Left lung (tissue), 1 donor: ENCODE results near the gene FKBP8.

GRCh38 chr19:18267479-18267860 is 6.8 kb downstream of the IQCN start:
- PRO-cap = no peak

DNA sequence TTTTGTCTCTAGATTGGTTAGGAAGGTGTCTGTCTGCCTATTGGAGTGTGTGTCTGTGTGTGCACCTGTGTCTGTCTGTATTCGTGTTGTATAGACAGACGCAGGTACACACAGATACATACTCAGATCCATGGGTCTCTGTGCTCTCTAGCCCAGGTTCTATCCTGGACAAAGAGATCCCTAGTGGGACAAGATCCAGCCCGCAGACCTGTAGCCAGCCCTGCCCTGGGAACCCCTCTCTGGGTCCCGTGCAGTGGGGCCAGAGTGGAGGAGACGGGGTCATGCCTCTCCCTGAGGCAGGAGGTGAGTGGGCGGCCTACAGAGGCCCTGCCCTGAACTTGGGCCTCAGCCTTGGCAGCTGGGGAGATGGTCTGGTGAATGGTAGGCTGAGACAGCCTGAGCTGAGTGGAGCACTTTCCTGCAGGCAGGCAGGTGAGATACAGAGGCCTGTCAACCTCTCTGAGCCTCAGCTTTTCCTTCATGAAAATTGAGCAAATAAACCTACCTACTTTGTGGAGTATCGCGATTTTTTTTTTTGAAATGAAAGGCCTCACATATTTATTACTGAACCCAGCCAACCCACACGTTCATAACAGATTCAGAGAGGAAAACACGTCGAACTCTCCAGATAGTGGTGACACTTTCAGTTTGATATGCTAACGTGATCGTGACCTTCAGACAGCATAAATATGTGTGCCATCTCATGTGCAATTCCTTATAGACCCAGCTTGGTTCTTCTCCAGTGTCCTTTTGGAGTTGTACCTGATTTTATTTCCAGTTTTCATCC is 3.4 kb upstream of the JUND start:
- PRO-cap = no peak

DNA sequence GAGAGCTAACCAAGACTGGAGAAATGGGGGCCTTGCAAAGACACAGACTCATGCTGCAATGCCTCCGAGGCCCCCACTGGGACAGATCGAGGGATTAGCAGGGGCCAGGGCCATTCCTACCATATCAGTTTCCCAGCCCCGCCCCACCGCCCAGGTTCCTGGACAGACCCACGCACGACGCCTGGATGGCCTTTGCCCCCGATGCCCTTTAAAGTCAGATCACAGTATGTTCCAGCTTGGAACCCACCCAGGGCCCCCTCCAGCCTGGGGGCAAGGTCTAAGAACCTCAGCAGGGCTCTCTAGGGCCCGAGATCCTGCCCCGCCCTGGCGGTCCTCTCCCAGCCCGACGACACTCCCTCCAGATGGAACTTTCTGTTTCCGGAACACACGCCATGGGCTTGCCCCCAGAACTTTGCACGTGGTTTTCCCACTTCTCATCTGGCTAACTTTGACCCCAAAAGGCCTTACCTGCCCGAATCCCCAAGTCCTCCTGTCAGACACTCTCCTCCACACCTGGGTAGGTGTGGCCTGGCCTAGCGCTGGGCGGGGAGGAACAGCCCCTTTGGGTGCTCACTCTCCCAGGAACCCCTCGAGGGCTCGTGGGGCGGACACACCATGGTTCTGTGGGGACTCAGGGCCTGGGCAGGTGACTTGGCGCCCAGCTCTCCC is 12.2 kb downstream of the LSM4 start:
- PRO-cap = no peak

- PRO-cap = bidirectional peak, plus-strand start at chr19:18341441, minus-strand start at chr19:18341280
These were observed 712 bp downstream of the PGPEP1 start for GRCh38 chr19:18340974-18341646.

- PRO-cap = bidirectional peak, plus-strand start at chr19:18417817, minus-strand start at chr19:18417646
These were observed 1.5 kb upstream of the SSBP4 start for GRCh38 chr19:18417272-18418464.

GRCh38 chr19:18423625-18423906 is 4.4 kb downstream of the SSBP4 start:
- PRO-cap = no peak

DNA sequence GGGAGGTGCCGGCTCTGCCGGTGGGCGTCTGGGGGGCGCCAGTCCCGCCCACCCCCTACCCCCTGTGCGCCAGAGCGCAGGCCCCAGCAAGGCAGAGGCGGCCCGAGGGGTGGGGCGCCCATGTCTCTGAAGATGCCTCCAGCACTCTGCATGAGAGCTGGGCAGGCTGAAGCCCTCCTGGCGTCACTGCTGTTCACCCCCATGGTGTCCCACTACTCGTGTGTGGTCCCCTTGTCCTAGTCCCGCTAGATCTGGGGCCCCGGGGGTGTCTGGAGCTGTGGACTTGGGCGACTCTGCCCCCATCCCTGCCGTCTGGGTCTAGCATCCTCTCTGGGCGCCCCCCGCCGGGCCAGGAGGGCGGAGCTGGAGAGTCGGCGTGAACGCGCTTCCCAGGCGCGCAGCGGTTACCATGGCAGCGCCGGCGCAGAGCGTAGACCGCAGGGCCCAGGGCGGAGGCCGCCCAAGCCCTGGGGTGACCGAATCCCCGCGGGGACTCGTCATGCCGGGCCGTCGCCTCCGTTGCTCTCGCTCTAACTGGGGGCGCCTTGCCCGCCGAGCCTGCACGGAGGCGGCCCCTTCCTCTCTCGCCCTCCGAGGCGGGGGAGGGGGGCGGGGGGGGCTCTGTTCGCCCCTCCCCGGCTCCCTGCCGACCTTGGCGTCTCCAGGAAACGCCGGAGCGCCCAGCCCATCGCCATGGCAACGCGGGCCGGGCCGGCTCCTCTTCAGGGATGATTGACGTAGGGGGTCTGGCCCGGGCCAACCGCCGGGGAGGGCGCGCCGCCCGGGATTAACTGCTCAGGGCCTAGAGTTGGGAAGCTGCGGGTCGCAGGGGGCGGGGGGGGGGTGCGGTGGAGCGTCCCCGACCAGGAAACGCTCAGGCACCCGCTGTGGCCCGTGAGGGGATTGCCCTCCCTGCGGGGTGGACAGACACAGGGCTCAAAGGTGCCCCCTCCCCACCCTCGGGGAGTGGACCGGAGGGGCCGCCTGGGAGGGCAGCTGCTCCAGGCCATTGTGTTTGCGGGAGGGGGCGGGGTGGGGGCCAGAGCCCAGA is 9.0 kb downstream of the ISYNA1 start:
- PRO-cap = no peak

GRCh38 chr19:18433068-18434126 is 4.5 kb downstream of the ISYNA1 start:
- PRO-cap = bidirectional peak, plus-strand start at chr19:18433708, minus-strand start at chr19:18433597; bidirectional peak, plus-strand start at chr19:18433915, minus-strand start at chr19:18433817

- PRO-cap = bidirectional peak, plus-strand start at chr19:18437934, minus-strand start at chr19:18437880
These were observed 234 bp downstream of the ISYNA1 start for GRCh38 chr19:18437781-18438017.

- PRO-cap = unidirectional peak, minus-strand start at chr19:18486319; unidirectional peak, minus-strand start at chr19:18486519
These were observed 35.5 kb downstream of the ELL start for GRCh38 chr19:18486253-18486845.

DNA sequence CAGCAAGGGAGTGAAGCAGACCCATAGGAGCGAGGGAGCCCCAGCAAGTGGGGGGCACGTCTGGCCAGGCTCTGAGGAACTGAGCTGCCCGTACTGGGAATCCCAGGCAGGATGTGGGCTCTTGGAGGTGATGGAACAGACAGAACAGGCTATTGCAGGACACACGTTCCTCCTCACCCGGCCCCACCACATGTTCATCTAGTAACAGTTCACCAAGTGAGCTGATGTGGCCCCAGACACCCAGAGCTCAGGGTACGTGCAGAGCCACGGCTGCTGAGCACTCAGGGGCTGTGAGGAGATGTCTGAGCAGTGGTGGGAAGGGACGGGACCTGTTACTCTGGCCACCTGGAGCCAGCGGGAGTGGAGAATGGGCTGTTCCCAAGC is 18.5 kb downstream of the ELL start:
- PRO-cap = no peak

DNA sequence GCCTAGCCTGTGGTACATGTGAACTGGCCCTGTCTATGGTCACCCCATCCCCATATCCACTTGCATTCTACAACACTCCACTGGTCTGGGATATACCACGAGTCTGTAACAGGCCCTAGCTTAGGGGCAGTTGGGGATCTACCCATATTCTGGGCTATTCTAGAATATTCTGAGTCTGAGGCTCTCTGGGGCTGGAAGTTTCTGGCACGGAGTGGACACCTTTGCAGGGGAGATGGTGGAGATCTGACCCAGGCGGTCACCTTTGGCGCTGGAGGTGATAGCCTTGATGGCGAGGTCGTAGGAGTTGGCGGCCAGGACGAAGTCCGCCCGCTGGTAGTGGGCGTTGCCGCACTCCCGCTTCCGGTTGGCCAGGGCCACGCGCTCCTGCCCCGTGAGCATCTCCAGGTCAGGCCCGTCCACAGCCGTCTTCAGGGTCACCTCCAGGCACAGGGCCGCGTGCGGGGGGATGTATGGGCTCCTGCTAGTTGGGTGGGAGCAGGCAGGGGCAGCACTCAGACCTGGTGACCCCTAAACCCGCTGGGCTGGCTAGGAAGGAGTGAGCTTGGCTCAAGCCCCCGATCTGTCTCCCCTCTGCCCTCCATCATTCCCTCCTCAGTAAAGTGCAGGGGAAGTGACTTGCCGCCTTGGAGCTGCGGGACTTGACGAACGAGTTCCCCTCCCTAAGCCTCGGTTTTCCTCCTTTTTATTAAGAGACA is 5.3 kb downstream of the FKBP8 start:
- PRO-cap = no peak

DNA sequence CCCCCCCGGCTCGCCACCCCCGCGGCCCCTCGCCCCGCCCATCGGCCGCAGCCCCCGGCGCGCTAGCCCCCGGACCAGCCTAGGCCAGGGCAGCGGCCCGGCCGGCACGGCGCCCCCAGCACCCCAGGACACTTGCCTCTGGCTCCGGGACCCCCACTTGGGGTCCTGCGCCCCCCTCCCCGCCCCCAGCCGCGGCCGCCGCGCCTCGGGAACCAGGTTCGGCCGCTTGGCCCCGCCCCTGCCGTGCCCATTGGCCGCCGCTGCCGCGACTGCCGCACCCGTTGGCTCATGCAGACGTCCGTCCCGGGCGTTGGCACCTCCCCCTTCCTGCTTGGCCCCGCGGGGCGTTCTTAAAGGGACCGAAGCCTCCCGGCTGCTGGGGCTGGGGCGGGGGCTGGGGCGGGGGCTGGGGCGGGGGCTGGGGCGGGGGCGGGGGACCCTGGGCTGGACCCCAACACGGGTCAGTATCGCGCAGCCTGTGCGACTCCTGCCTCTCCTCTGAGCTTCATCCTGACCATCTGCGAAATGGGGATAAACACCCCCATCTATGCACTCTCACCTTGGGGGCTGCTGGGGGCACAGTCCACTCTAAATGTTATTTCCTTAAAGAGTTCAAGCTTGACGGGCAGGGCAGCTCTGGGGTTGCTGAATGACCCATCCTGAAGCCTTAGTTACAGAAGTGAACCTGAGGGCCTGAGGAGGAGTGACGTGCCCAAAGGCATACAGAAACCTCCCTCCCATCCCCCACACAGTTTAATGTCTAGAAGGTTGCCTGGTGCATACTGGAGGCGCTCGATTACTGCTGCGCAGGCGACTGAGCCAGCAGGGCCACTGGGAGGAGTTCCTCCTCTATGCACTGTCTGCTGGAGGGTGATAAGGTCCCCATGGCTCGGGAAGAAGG is at the start of gene FKBP8:
FKBP8 (minus strand) TSS at position 224 of the 901 bp plus-strand sequence.
- PRO-cap = bidirectional peak, plus-strand start at position 353 of the sequence, minus-strand start at position 224 of the sequence; bidirectional peak, plus-strand start at position 785 of the sequence, minus-strand start at position 736 of the sequence

- PRO-cap = no peak
These were observed 2.6 kb downstream of the KXD1 start for GRCh38 chr19:18560224-18560639.

DNA sequence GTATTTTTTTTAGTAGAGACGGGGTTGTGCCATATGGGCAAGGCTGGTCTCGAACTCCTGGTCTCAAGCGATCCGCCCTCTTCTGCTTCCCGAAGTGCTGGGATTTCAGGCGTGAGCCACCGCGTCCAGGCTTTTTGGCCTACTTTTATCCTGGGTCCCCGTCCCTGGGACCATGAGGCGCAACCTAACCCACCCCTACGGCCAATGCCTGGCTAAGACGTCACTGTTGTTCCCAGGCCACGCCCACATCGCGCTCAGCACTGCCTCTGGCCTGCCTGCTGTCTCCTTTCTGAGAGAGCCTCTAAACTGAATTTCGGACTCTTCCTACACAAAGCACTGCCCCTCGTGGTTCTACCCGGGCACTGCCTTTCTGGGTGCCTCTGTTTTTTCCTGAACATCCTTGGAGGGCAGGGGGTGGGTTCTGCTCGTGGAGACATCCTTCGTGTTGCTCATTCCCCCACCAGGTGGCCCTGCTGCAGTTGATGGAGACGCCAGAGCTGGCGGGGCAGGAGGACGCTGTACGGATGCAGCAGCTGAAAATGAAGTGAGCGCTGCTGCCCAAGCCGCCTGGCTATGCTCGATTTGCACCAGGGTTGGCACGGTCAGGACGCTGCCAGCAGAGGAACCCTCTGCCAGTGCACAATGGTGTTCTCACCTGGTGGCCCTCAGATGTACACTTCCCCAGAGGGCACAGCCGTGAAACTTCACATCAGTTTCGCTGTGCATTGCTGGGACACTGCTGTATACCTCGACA is 2.0 kb downstream of the REX1BD start:
- PRO-cap = no peak

GRCh38 chr19:18611444-18612202 is 1.0 kb upstream of the TMEM59L start:
- PRO-cap = no peak

DNA sequence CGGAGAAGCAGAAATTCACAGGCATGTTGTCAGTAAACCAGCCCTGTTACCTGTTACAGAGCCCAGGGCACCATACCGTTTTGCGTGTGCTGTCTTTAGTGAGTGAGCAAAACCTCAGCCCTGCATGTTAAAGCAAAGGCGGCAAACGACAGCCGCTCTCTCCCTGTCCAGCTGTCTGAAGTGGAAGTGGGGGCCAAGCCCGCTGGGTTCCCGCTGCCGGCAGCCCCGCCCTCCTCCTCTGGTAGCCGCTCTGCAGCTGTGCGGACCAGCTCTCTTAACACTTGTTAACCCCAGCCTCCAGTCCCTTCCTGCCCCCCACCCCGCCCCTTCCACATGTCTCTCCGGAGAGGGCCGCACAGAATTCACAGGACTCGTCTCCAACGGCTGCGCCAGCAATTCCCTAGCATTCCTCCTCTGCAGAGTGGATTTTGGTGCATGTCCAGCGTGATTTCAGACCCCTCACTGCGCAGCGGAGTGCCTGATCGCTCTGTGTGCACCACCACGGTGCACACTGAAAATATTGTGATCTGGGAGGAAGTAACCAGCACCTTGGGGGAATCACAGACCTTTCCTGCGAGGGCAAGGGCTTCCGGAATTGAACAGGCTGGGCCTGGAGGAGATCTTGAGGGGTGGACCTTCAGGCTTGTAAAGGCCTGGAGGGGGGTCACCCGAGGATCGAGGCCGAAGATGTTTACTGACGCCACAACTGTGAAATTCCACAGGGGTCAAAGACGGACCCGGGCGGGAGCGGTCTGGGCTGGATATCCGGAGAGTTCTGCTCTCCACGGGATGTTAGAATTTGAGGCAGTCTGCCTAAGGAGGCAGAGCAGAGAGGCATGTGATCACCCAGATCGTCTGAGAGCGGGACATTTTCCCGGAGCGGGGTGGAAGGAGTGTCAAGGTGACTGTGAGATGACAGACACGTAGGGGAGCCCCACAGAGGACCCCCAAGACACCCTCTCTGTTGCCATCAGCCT is 12.9 kb downstream of the KLHL26 start:
- PRO-cap = unidirectional peak, minus-strand start at position 513 of the sequence

- PRO-cap = no peak
These were observed 48.3 kb downstream of the COMP start for GRCh38 chr19:18742871-18743212.

DNA sequence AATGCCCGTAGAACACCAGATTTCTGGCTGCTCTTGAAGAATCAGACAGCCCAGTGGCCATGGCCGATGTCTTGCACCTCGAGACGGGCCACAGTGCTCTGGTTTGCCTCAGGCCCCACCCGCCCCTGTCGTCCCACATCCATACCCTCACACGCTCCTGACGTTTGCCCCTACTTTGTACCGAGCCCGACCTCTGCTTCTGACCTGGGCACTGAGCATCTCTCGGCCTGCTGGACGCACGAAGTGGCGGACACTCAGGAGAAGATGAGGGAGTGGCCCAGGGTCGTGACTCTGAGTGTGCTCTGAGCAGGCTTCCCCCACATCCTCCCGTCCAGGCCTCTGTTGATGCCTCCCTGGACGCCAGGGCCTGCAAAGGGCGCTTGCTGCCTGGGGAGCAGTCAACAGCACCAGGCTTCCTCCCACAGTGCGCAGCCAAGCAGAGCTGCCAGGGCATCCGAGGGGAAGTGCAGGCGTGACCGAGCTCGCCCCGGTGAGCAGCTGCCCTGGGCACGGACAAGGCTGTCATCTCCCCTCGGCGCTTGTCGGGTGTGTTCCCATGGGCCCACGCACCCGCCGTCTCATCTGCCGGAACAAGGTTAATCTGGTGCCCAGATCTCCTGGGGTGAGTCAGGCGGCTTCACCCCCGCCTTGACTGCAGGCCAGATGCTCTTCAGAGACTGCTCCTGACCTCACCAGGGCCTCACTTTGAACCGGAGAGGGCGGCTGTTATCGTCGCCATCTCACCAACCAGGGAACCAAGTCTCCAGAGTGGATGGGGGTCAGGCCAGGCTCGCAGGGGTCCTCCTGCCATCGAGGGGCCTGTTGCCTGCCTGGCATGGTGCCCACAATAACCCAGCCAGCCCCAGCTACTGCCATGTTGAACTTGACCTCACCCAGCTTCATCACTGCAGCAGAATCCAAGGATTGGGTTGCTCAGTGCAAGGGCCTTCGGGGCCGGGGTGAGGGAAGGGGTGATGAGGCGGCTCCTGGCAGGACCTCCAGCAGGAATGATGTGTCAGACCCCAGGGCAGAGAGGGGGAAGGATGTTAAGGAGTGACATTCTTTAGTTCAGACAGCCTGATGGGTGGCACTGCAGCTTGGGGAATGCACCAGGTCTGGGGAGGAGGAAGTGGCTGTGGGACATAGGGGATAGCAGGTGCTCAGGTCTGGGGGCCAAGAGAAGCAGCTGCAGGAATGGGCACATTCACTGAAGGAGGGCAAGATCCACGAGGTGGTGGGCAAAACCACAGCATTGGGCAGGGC is 27.0 kb downstream of the COMP start:
- PRO-cap = no peak

DNA sequence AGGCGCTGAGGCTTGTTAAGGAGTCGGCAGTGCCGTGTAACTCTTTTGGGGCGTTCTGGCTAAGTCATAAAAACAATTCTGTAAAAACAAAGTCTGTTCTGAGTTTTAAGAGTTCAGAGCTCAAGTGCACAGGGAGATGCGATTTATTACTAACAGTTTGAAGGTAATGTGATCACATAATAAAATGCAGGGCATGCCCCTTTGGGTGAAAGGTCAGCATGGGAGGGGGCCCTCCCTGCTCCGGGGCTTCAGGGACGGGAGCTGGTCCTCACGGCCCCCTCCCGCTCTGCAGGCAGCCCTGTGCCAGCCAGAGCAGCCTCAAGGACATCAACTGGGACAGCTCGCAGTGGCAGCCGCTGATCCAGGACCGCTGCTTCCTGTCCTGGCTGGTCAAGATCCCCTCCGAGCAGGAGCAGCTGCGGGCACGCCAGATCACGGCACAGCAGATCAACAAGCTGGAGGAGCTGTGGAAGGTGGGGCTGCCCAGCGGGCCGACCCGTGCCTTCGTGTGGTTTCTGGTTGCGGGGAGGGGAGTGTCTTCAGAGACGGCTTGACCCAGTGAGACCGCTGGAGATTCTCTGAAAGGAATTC is 18.7 kb downstream of the UPF1 start:
- PRO-cap = no peak